NB4 (cell line): Measurements from ENCODE around the gene CLGN.

GRCh38 chr4:140048891-140049892 lies 104.8 kb downstream of the MAML3 start:
- RRBS, result no CpG with 5 or more reads among the region's 14 CpGs

GRCh38 chr4:140151723-140152724 lies 2.0 kb downstream of the MAML3 start:
- RRBS, result under 1% methylated on average over 2 of the region's 62 CpGs

GRCh38 chr4:140427524-140428083 lies at the start of gene CLGN:
TSS of gene CLGN (minus strand) at chr4:140427648.
- RRBS, result no CpG with 5 or more reads among the region's 40 CpGs

- RRBS, result 43% methylated on average over 15 of the region's 57 CpGs
Observed at GRCh38 chr4:140755543-140756185, 521 bp downstream of the TBC1D9 start.

GRCh38 chr4:140800560-140801097 lies 44.4 kb upstream of the TBC1D9 start:
- RRBS, result no CpG with 5 or more reads among the region's 6 CpGs

DNA sequence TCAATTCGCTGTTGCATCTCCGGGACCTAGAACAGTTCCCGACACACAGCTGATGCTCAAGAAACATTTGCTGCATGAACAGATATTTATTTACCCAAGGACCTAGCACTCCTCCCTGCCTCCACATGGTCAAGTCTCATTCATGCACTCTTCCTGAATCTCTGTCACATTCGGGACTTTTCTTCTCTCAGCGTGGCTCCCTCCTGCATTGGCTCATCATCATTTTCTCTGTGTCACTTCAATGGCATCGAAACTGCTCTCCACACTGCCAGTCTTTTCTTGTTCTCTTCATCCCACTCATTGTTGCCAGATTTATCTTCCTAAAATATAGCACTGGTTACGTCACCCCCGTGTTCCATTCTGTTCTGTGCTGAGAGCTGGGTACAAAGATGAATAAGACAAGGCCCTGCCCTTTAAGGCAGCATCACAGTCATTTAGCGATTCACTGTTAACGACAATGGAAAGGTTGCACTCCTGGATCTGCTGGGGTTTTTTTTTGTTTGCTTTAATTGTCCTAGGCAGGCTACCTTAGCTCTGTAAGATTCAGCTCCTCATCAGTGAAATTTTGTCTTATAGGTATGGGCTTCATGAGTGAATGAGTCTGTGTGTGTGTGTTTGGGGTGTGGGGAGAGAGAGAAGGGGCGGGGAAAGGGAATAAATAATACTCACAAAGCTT lies 174.4 kb upstream of the TBC1D9 start:
- RRBS, result no CpG with 5 or more reads among the region's 11 CpGs

GRCh38 chr4:141231135-141231755 lies 10.6 kb downstream of the ZNF330 start:
- RRBS, result no CpG with 5 or more reads among the region's 7 CpGs

DNA sequence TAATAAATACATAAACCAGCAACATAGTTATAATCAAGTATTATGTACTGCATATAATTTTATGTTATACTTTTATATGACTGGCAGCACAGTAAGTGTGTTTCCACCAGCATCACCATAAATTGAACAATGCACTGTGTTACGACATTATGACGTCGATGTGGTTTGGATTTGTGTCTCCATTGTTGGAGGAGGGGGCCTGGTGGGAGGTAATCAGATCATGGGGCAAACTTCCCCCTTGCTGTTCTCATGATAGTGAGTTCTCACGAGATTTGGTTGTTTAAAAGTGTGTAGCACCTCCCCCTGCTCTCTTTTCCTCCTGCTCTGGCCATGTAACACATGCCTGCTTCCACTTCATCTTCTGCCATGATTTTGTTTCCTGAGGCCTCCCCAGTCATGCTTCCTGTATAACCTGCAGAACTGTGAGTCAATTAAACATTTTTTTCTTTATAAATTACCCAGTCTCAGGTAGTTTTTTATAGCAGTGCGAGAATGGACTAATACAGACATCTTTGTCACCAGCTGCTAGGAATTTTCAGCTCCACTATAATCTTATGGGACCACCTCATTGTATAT lies 21.6 kb downstream of the IL15 start:
- RRBS, result no CpG with 5 or more reads among the region's 5 CpGs

- RRBS, result no CpG with 5 or more reads among the region's 4 CpGs
Observed at GRCh38 chr4:142912786-142913348, 66.8 kb upstream of the INPP4B start.

- RRBS, result no CpG with 5 or more reads among the region's 3 CpGs
Observed at GRCh38 chr4:143344834-143345194, 8.1 kb downstream of the GAB1 start.

GRCh38 chr4:143356442-143357086 lies 19.9 kb downstream of the GAB1 start:
- RRBS, result no CpG with 5 or more reads among the region's 3 CpGs

- RRBS, result no CpG with 5 or more reads among the region's 10 CpGs
Observed at GRCh38 chr4:143395544-143396576, 59.2 kb downstream of the GAB1 start.

DNA sequence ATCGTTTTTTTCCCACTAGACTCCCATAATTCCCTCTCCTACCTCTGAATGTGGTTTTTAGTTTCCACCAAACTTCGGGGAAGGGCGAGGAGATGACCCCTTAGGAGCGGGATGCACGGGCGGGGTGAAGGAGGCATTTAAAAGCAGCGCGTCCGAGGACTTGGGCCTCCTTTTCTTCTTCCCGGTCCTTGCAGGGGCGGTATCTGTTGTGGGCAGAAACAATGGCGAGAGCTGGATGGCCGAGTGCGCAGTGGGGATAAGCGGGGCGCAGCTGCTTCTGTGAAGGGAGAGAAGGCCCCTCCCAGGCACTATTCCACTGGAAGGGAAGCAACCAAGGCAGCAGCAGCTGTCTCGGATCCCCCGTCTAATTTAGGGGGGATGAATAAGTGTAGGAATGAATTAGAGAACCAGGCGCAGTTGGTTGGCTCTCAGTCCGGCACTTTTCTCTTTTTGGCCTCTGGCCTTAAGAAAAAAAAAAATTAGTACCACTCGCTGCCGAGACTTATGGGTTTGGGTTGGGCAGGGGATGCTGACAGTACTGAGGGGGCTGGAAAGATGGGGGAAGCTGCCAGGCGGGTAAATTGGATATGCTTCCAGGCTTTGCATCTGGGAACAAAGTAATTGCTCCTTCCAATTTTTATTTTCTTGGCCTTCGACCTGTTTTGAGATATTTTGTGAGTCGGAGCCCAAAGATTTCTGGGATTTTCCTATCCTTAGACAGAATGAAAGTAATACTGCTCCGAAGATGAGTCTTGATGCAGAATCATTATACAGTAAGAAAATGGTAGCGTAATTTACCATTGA lies 1.1 kb downstream of the SMARCA5 start:
- RRBS, result no CpG with 5 or more reads among the region's 27 CpGs

DNA sequence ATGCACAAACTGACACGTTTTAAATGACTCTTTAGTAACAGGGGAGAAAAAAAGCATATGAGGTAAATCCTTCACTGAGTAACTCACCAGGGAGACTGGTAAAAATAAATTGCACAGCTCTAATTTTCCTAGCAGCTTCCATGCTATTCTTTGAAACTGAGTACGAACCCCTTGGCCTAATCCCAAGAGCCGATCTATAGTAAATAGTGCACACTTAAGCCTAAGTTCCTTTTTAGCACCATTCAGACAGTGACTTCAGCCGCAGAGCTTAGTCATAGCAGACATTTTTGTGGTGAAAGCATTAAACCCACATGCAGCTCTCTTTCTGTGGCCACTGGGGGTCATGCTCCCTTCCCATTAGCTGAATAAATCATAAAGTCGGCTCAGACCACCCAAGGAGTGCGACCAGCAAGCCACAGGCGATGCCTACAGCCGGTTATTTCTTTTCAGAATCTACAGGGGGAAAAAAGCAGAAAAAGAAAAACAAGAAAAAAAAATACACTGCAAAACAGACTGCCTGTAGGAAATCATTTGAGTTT lies 215.8 kb upstream of the GYPA start:
- RRBS, result no CpG with 5 or more reads among the region's 8 CpGs

GRCh38 chr4:144699471-144699996 lies 53.6 kb downstream of the HHIP start:
- RRBS, result no CpG with 5 or more reads among the region's 2 CpGs

DNA sequence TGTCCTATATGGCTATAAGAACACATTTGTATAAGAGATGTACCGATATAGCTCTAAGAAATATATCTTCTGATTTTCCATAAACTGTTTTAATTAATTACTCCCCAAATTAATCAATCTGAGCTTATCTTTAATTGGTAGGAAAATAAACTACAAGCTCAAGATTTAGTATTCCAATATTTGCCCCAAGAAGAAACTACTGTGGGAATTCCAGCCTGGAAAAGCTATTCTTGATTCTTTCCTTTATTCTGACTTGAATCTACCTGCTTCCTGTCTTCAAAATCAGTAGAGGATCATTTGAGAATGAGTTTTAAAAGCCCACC lies 136.9 kb downstream of the HHIP start:
- RRBS, result no CpG with 5 or more reads among the region's 1 CpG

DNA sequence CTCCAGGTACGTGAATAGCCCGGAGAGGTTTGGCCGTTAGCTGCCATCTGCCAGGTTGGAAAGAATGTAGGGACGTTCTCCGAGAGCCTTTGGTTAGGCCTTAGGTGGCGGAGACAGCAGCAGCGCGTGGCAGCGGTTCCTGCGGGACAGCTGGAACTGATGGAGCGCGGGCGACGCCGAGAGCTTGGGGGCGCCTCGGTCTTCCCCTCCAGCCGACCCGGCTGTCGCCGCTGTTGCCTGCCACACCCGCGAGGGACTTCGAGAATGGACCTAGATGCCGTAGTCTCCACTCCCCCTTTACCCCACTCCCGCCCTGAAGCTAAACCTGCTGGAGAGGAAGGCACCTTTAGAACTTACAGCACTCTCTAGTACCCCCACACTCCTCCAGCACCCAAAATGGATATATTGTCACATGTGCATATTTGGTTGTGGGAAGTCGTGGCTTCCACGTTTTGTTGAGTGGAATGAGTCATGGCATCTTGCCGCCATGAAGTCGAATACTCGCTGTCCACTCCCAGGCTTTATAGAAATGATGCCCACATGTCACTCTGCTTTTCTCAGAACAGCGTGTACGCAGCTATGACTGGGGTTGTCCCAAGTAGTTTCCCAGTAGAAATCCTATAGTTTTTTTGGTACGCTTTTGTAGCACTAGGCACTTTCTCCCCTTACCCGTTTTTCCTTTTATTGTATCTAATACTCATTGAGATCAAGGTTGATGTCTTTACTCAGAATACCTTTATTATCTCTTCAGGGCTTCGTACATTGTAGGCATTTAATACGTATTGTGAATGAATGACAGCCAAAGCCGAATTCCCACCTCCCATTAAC lies 517 bp downstream of the ABCE1 start:
- RRBS, result no CpG with 5 or more reads among the region's 38 CpGs

DNA sequence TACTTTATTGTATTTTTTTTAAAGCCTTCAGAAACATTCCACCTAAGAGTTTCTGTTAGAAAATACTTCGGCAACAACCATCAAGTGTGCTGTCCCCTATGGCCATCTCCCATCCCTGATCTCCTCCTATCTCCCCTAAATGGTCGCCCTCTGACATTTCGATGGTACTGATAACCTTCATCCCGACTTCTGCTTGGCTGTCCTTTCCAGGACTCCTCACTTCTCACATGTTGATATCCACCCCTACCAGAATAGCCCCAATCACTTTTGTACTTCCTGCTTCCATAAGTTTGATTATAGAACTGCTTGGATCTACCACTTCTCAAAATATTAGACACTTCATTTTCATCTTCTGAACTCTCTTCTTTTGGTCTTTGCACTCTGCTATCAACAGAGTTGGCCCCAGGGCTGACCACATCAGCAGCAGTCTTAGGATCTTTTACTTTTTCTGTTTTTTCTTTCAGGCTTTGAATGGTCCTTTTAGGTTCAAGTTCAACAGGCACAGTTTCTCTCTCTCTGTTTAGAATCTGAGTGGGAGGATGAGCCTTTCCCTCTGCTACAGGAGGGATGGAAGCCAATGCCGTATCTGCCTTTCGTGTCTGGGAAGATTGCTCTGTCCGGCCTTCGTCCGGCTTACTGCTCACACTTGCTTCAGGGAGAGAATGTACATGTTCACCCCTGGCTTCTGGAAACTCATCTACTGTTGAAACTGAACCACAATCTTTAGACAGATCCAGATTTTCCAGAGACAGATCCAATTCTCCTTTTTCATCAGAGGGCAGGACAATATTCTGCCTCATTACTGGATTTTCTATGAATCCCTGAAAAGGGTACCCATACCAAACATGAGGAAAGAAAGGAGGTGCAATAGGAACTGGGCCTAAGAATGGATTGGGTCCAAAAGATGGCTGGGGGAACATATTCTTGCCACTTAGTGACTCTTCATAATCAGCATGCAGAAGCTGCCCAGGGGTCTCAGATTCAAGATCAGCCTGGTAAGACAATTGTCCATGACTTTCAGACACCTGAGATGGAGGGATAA lies 39.6 kb downstream of the ABCE1 start:
- RRBS, result no CpG with 5 or more reads among the region's 9 CpGs

DNA sequence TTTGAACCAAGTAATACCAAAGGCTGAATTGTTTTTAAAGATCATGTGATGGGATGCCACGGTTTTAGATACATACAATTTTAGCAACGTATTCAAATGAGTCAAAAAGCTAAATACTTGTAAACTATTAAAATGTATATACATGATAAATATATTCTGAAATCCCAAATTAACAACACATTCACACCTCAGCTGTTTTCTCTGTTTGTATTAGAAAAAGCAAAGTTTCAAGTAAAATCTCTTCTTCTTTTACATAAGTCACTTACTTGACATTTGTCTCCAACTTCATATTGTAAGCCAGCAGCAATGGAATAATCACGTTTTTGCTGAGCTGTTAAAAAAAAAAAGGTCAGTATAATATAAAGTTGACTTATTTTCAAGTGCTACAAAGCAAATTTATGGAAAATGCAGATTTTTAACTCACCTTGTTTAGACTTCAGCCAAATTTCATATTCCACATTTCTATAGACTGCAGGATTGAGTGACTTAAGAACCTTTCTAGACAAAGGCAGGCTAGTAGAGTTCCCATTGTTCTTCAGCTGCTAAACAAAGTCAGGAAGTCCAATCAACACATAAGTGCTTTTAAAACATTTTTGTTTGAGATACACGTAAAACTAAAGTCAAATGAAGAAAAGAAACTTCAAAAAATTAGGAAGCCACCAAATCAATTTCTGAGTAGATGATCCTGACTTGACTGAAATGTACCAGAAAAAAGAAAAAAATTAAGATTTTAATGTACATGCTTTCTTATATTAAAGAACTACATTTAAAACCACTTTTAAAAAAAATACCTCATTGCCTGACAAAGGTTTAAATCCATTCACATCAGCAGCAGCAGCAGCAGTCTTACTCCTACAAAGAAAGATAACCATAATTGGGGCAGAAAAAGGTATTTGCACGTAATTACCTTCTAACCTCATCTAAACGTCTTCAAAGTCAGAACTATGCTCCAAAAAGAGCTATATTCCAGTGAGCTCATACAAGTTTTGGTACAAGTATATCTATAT lies 24.9 kb downstream of the OTUD4 start:
- RRBS, result no CpG with 5 or more reads among the region's 6 CpGs